Left colon (tissue), 1 donor: Measurements from ENCODE around the gene ALKBH2.

DNA sequence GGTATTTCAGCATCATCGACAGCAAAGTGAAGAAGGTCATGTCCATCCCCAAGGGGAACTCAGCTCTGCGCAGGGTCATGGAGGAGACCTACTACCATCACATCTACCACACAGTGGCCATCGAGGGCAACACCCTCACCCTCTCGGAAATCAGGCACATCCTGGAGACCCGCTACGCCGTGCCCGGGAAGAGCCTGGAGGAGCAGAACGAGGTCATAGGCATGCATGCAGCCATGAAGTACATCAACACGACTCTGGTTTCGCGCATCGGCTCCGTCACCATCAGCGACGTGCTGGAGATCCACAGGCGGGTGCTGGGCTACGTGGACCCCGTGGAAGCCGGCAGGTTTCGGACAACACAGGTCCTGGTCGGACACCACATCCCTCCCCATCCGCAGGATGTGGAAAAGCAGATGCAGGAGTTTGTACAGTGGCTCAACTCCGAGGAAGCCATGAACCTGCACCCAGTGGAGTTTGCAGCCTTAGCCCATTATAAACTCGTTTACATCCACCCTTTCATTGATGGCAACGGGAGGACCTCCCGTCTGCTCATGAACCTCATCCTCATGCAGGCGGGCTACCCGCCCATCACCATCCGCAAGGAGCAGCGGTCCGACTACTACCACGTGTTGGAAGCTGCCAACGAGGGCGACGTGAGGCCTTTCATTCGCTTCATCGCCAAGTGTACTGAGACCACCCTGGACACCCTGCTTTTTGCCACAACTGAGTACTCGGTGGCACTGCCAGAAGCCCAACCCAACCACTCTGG is 3.8 kb downstream of the FICD start:
- PRO-cap = no peak

- PRO-cap = unidirectional peak, minus-strand start at chr12:108563610
Measured at GRCh38 chr12:108563423-108564003, 1.1 kb downstream of the ISCU start.

- PRO-cap = no peak
Measured at GRCh38 chr12:108565191-108565516, 2.8 kb downstream of the ISCU start.

DNA sequence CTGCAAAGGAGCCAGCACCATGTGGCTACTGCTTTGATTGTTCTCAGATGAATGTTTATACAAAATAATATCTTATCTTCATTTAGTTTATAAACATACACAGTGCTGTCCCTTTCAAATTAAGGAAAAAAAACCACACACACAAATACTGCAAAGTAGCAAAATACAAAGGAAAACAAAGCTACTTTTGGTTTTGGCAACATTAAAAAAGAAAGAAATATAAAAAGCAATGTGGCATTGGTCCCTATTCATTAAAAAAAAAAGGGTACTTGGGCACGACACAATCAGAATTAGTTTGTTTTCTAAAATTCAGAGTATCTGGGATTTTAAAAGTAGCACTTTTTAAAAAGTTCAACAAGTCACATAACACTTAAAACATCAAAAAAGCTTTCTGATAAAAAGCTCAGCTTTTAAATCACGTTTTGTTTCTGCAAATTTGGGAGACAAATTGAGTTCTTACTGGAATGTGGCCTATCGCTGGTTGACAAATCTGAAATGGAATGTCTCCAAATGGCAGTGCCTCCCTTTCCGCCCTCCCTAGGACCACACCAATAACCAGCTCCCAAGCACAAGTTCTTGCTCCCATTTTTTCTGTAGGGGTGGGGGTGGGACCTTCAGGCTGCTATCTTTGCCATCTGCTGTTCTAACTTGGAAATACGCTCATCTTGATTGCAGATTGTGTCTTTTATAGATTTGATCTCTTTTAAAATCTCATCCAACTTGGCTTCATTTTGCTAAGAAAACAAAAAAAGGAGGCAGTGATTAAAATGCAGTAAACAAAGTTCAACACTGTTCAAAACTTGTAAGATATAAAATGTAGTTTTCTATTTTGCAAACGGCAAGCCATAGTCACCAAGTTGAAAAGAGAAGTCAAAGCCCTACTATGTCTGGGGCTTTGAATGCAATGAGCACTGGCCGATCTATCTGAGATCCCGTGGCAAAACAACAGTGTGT is 13.4 kb upstream of the SELPLG start:
- PRO-cap = no peak

GRCh38 chr12:108701691-108702805 is 29.3 kb downstream of the CORO1C start:
- PRO-cap = no peak

DNA sequence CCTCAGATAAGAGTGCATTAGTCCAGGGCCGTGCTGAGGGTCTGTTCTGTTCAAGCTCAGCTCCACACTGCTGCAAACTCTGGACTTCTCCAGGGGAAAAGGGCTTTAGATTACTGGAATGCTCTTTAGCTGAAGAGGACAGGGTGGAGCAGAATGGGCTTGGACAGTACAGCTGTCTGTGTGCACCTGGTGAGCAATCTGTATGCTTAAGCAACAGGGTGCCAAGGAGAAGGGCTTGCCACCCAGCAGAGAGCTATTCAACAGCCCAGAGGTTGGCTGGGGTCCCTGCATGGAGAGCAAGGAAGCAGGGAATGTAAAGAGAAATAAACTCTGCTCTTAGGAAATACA is 52.9 kb upstream of the CORO1C start:
- PRO-cap = no peak

DNA sequence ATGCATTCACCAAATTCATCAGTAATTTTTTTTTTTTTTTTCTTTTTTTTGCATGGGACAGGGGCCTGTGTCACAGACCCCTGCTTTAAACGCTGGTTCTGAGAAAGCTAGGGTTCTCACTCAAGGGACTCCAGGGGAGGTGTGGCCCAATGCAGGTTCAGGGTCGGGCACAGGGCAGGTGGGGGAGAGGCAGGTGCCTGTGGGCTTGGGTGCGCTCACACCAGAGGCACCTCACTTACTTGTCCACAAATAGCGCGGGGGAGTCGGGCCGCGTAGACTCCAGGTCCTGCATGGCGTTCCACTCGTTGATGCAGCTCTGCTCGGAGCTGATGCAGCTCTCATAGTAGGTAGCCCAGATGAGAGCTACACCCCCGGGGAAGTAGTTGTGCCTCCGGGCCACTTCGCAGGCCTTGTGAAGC is 50.0 kb downstream of the SSH1 start:
- PRO-cap = no peak

- PRO-cap = no peak
Measured at GRCh38 chr12:108821798-108822335, 35.5 kb downstream of the SSH1 start.

- PRO-cap = no peak
Measured at GRCh38 chr12:108823862-108824253, 33.5 kb downstream of the SSH1 start.

GRCh38 chr12:108831393-108832006 is 25.9 kb downstream of the SSH1 start:
- PRO-cap = no peak

DNA sequence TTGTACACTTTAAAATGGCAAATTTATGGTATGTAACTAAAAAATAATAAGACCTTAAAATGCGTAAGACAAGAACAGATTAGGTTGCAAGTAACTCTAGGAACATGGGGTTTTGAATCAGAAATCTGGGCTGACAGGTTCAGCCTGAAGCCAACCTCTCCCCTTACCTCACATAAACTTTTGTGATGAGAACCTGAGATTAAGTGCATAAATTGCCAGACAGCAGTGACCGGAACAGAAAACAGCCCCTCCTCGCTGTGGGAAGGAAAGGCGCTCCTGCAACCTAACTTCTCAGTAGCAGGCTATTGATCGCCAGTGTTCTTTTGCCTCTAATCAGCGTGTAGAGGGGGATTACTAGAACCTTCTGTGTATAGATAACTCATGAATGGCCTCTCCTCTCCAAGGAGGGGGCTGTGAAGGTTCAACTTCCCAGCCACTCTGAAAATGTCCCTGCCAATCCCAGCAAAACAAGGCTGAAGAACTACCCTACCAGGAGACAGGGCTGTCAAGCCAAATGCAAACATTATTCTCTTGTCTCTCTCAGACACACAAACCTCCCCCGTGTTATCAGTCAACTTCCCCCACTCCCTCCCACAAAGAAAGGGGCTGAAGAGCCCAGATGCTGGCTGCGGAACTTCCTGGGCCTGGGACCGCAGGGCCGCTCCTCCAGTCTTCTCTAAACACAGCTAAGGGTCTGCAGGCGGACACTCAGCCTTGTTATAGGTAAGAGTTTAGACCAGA is 1.7 kb downstream of the SSH1 start:
- PRO-cap = unidirectional peak, plus-strand start at position 629 of the sequence; unidirectional peak, plus-strand start at position 679 of the sequence

DNA sequence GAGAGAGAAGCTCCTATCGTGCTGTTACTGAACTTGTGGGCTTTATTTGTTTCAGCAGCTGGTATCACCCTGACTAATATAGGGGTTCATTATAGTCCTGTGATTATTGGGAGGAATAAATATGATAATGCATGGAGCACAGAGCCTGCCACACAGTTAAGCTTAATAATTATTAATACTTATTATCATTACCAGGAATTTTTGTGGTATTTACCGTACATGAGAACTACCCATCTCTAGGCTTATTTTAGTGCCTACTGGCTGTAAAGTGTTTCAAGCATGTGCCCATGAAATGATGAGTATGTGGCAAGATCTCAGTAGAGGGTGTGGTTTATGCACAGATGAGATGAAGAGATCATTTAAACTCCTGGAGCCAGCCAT is 60.1 kb downstream of the DAO start:
- PRO-cap = no peak

DNA sequence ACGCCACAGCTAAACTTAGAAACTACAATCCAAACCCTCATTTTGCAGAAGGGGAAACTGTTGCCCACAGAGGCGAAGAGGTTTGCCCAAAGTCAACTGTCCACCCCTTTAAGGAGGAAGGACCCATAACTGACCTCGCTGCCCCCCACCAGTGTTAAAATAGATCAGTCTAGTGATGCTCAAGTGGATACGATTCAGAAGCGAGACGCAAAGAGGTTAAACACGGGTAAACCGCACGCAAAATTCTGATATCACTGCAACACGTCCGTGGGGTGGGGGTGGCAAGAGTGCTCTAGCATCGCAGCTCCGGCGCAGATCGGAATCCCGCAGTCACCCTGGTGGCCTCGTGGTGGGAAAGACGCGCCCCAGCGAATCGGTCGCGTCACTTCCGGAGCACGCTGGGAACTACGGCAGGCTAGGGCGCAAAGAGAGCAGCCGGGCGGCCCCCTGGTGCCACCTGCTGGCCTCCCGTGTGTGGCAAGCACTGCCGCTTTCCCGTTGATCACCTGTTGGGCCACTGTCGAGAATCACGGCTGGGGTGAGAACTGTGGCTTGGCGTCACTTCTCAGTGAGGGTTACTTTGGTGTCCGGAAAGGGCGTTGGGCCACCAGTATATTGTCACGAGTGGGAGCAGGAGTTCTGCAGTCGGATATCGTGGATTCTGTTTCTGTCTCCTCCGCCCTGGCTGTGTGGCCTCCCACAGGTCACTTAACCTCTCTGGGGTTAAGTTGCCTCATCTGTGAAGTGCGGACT is at the start of gene ALKBH2:
Gene ALKBH2 (minus strand): TSS at position 360 of the 753 bp plus-strand sequence.
- PRO-cap = unidirectional peak, minus-strand start at position 332 of the sequence; bidirectional peak, plus-strand start at position 427 of the sequence, minus-strand start at position 332 of the sequence

GRCh38 chr12:109131454-109132090 is 15.2 kb downstream of the ACACB start:
- PRO-cap = unidirectional peak, minus-strand start at chr12:109131864

- PRO-cap = no peak
Measured at GRCh38 chr12:109245605-109245898, 63.5 kb downstream of the FOXN4 start.

DNA sequence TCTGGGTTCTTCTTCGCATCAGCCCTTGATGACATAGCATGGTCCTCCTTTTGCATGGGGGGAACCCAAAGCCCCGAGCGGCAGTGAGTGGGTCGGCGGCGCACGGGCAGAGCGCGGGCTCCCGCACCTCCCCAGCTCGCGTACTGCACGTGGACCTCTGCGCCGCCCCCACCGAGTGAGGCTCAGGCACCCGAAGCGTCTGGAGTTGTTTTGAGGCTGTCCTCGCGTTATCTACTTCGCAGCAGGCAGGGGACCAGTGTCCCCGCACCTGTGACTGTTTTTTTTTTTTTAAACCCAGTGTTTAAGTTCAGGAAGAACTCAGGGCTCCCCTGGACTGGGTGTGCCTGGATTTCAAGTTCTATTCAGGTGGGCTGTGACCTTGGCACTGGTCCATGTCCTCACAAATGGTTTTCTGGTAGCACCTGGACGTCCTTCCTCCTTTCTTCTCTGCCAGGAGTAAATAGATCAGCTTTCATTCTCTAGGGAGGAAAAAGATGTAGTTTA is 1.3 kb upstream of the FOXN4 start:
- PRO-cap = no peak

DNA sequence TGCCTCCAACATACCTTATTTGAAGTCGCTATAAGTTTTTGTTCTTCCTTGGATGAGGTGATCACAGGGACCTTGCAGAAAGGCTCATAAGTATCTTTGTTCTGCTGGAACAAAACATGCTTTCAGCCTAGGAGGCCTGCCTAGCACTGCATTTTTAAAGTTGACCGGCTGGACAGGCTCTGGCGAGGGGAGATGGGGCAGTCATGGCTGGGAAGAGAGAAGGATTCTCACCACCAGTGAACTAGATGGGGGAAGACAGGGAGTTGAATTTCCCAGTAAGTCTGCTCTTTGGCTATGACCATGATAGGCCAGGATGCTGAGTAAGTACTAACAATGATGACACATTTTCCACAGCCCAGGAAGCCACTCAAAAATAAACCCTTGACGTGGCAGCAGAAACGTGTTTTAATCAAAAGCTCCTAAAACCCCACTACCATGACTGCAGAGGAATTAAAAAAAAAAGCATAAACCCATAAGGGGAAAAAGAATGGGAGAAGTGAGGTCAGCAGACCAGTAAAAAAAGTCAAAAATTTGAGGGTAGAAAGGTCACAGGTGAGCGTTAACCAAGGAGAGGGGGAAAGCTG is 19.0 kb downstream of the KCTD10 start:
- PRO-cap = no peak

GRCh38 chr12:109461868-109462970 is 14.9 kb downstream of the KCTD10 start:
- PRO-cap = bidirectional peak, plus-strand start at chr12:109462701, minus-strand start at chr12:109462579

DNA sequence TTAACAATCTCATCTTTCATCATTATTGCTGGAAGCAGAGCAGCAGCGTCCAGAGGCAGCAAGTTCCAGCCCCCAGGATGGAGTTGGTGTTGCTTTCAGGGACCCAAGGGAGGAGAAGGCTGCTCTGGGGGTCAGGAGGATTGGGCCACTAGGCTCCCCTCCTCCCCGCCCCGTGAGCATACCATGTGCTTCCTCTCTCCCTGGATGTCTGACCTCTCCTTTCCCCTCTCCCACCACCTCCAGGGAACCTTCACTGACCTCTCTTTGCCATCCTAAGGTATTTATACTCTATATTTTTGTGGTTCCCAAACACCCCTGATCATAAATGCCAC is 13.3 kb downstream of the KCTD10 start:
- PRO-cap = no peak

GRCh38 chr12:109489161-109489563 is 11.7 kb downstream of the UBE3B start:
- PRO-cap = no peak